Measurements from ENCODE around the gene ADAMTS4.

DNA sequence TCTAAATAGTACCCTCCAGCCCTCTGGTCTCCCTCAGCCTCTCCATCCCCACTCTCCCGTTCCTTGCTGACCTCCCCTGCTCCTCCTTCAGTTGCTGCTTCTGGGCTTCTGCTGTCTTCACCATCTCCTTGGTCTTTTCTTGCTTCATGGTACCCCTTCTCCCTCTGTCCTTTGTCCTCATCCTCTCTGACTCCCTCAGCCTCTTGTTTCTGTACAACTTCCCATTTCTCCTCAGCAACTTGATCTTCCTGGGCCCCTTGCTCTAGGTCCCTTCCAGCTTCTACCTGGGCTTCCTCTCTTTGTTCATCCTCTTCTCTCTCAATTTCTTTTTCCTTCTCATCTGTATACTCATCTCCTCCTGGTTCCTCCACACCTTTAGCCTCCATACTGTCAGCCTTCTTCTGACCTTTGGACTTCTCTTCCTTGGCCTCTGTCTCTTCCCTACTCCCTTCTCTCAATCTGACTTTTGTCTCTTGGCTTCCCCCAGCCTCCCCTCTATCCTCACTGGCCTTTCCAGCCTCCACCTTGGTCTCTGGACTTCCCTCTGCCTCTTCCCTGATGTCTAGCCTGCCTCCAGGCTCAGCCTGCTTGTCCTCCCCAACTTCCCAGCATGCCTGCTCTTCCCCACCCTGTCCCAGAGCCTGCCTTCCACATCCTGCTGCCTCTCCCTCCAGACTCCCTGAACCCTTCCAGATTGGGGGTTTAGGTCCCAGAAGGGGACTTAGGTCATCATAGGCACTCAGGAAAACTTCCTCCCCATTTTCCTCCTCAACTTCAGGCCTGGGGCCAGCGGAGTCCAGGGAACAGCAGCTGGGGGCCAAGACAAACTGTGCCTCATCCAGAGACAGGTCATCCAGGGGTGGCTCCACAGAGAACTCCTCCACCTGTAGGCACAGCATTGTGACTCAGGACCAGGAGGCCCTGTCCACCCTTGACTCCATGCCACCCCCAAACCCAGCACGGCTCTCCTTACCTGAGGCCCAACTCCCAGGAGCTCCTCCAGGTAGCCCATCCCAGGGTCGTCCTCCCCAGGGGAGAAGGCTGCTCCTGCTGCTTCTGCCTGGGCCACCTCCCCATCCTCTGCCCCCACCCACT, 3.0 kb upstream of the USF1 start:
- RRBS: no CpG with 5 or more reads among the region's 4 CpGs

DNA sequence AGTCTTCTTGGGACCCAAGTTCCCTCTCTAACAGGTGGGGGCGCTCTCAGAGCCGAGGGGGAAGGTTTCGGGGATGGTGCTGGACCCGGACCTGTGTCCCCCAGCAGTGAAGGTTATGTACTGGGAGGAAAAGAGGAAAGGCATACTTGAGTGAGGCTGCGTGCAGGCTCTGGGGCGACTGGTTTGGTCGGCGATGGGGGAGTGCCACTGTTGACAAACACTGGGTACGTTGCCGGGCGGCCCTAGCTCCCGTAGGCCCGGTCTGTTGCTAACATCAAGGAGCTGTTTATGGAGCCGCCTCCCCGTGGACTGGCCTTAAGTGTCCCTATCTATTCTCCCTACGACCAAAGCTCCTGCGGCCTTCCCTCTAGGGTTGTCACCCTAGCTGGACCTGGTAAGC, 446 bp upstream of the PPOX start:
- RRBS: no CpG with 5 or more reads among the region's 17 CpGs

DNA sequence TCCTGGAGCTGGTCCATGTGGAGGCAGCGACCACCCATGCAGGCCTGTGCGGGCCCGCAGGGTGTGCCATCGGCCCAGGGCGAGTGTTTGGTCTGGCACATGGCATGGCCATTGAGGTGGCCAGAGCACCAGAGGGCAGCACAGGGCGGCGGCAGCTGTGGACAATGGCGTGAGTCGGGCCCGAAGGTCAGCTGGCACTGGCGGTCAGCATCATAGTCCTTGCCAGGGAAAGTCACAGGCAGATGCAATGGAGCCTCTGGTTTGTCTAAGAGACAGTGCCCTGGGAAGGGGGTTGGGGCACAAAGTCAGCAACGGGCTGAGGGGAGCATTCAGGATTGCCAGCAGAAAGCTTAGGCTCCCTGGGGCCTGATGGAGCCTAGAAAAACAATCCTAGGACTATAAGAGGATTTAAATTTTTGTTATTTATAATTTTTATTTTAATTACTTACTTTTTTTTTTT, 4.9 kb downstream of the ADAMTS4 start:
- RRBS: no CpG with 5 or more reads among the region's 12 CpGs

DNA sequence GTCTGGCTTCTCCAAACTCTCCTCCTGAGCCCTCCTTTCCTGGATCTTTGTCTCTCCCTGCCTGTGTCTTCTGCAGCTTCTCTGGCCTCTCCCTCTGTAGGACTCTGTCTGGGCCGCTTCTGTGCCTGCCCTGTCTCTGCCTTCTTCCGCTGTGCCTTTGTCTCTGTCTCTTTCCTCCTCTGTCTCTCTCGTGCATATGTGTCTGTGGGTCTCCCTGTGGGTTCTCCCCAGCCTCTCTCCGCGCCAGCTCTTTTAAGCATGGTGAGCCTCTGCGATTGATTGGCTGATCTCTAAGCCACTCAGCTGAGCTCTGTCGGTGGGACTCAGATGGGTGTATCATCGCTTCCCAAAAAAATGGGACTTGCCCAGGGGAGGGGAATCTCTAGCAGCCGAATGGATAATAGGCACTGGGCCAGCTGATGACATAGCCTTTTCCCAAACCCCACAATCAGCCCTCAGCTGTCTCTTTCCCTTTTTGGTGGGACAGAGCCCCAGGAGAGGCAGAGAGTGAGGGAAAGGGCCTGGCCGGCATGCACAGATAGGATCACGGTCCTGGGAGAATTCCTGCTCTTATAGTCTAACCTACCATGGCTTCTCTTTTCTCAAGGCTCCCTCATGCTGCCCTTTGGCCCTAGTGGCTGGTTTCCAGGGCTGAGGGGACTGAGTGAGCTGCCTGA, at the start of gene ADAMTS4:
ADAMTS4 (minus strand) TSS at position 228 of the 677 bp plus-strand sequence.
- RRBS: no CpG with 5 or more reads among the region's 11 CpGs

- RRBS: no CpG with 5 or more reads among the region's 4 CpGs
Measured at GRCh38 chr1:161222133-161222830, 1.1 kb downstream of the APOA2 start.

DNA sequence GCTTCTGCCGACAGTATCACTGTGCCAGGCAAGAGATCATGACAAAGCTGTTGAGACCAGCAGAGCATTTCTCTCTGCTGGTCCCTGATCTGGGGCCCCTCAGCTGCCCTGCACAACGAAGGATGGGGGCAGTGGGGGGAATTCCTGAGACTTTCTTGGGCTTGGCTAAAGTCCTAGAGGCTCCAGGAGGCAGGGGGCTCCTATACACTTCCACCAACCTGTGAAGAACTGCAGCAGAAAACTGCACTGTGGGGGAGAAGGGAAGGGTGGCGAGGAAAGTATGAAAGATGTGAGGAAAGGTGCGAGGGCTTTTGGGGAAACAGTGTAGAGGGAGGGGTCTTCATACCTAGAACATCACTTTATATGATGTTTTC, 4.7 kb downstream of the NR1I3 start:
- RRBS: no CpG with 5 or more reads among the region's 4 CpGs

- RRBS: no CpG with 5 or more reads among the region's 2 CpGs
Measured at GRCh38 chr1:161261023-161261272, 2.4 kb downstream of the PCP4L1 start.

GRCh38 chr1:161365561-161366419, 1.9 kb downstream of the CFAP126 start:
- RRBS: no CpG with 5 or more reads among the region's 8 CpGs

DNA sequence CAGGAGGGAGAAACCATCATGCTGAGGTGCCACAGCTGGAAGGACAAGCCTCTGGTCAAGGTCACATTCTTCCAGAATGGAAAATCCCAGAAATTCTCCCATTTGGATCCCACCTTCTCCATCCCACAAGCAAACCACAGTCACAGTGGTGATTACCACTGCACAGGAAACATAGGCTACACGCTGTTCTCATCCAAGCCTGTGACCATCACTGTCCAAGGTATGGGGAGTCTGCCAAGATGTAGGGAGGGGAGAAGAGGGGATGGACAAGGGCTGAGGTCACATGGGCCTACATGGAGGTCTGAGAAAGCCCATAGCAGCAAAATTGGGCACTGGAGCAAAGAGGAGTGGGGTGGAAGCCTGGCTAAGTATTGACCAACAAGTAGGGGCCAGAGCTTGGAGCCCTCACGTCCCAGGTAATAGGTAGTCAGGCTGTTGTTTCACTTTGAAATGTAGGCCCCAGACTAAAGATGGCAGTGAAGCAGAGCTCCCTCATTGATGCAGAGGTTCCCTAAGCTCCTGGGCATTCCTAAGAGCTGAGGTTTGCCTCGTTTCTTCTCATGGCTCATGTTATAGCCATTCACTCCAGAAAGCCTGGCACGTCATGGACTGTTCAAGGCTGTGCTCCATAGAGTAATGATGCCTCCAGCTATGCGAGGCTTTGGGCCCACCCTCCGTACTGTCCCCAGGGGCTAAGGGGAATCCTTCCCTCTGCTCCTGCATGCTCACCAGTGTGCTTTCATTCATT, 4.8 kb downstream of the FCGR2A start:
- RRBS: no CpG with 5 or more reads among the region's 6 CpGs

GRCh38 chr1:161542811-161543477, 6.7 kb downstream of the FCGR3A start:
- RRBS: no CpG with 5 or more reads among the region's 3 CpGs

DNA sequence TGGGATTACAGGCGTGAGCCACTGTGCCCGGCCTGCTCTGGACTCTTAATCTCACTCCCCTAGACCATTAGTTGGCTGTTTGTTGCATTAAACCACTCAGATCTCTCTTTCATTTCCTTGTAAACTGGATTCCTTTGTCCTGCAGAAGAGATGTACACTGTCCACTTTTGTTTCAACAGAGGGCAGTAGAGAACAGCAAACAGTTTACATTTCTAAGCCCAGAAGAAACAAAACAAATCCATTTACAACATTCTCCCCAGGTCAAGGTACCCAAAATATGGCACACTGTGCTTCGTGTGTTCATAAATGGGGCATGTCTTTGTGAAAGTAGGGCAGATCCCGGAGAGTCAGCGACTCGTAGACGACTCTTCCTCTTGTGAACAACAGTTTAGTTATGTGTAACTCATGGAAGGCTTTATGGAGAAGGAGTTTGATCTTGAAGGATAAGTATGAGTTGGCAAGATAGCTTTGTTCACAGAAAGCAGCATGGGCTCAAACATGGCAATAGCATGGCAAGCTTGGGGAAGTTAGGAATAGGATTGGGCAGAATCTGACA, 16.6 kb upstream of the FCGR3A start:
- RRBS: no CpG with 5 or more reads among the region's 7 CpGs

DNA sequence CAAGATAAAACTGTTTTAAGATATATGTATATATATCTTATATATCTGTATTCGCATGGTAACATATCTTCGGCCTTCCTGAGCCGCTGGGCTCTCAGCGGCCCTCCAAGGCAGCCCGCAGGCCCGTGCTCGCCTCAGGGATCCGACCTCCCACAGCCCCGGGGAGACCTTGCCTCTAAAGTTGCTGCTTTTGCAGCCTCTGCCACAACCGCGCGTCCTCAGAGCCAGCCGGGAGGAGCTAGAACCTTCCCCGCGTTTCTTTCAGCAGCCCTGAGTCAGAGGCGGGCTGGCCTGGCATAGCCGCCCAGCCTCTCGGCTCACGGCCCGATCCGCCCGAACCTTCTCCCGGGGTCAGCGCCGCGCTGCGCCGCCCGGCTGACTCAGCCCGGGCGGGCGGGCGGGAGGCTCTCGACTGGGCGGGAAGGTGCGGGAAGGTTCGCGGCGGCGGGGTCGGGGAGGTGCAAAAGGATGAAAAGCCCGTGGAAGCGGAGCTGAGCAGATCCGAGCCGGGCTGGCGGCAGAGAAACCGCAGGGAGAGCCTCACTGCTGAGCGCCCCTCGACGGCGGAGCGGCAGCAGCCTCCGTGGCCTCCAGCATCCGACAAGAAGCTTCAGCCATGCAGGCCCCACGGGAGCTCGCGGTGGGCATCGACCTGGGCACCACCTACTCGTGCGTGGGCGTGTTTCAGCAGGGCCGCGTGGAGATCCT, 25.1 kb downstream of the FCGR3B start:
- RRBS: 2% methylated on average over 10 of the region's 63 CpGs

DNA sequence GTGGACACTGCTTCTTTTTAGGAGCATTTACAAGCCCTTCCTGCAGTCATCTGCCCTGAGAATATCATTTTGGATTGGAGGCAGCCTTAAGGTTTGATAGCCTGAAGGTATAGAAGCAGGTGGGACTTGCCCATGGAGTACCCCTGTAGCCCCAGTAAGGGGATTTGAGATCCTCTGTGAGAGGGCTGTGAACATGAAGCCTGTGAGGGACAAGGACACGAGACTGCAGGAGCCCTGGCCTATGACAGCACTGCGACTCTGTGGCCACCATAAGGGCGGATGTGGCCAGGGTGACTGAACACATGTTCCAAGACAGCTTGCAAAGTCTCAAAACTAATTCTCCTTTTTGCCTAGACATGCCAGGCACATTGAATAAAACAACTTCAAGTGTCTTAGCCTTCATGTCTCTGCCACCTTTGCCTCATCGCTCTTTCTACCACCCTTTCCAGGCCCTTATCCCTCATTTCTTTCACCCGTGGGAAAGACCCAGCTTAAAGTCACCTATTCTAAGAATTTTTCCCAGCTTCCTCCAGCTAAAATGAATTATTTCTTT, 10.6 kb upstream of the DUSP12 start:
- RRBS: no CpG with 5 or more reads among the region's 5 CpGs

DNA sequence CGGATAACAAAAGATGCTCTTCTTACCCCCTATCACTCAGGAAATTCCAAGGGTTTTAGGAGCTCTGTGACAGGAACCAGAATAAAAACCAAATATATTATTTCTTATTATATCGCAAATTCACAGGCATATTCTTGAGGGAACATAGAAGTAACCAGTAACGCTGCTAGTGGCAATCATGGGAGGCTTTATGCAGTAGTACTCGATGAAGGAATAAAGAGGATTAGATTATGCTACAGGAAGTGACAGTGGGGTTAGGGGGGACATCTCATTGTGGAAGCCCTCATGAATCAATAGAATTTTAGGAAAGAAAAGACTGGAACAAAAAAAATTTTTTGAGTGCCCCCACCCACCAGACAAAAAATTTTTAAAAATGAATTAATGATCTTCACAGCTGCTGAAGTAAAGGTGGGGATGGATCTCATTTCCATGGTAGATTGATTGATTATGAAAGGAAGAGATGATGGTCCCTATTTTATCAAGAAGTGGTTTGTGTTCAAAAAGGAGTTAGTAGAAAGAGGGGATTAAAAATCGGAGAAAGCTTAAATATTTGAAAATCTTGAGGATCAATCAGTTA, 59.9 kb downstream of the ATF6 start:
- RRBS: no CpG with 5 or more reads among the region's 5 CpGs

DNA sequence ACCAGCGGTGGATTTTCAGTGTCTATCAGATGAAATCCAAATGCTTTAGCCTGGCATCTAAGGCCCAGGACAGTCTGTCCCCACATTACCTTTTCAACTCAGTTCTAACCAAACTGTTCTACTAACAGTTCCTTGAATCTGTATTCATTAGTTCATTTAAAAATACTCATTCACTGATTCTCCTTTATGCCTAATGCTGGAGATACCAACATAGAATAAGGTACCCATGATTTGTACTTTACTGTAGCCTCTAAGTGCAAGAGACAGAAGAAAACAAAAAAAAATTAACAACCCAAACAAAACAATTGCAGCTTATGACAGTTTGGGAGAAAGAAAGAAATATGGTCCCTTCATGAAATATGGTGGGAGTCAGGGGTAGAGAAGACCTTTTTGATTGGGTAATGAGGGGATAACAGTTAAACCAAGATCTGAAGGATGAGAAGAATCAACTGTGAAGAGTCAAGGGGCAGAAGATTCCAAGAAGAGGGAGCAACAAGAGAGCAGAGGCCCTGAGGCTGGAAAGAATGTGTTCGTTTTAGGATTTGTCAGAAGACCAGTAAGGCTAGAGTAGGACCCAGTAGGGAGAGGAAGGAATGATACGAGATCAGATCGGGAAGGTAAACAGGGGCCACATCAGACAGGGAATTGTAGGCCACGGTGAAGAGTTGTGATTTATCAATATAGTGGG, 101.3 kb downstream of the OLFML2B start:
- RRBS: no CpG with 5 or more reads among the region's 5 CpGs

- RRBS: no CpG with 5 or more reads among the region's 12 CpGs
Measured at GRCh38 chr1:162019649-162020556, 3.8 kb downstream of the OLFML2B start.

- RRBS: no CpG with 5 or more reads among the region's 3 CpGs
Measured at GRCh38 chr1:162382293-162382546, 692 bp downstream of the C1orf226 start.

DNA sequence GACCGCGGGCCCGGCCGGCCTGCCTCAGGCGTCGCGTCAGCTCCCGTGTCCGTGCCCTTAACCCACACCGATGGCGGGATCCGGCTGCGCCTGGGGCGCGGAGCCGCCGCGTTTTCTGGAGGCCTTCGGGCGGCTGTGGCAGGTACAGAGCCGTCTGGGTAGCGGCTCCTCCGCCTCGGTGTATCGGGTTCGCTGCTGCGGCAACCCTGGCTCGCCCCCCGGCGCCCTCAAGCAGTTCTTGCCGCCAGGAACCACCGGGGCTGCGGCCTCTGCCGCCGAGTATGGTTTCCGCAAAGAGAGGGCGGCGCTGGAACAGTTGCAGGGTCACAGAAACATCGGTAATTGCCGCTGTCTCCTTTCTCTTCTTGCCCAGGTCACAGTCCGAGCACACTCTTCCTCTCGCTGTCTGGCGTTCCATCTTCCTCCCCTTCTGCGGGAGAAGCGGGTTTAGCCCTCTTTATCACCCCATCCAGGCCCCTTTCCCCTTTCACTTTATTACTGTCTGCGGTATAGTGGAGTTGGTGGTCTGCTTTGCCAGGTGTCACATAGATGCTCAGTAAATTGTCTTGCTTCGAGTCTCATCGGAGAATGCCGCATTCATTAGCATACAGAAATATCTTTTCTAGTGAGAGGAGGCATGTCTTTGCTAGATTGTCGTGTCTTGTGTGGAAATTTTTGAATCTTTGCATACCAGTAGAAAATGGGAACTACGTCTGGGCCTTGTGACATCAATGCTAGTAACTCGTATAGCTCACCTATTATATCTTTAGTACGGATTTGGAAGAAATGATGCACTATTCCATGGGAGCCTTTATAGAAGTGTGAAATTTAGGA, 530 bp downstream of the UHMK1 start:
- RRBS: 3% methylated on average over 11 of the region's 53 CpGs

- RRBS: no CpG with 5 or more reads among the region's 5 CpGs
Measured at GRCh38 chr1:162552158-162552804, 9.2 kb upstream of the UAP1 start.